Body of pancreas (tissue), 2 donors: Measurements from ENCODE around the genes RMI1 and SLC28A3.

DNA sequence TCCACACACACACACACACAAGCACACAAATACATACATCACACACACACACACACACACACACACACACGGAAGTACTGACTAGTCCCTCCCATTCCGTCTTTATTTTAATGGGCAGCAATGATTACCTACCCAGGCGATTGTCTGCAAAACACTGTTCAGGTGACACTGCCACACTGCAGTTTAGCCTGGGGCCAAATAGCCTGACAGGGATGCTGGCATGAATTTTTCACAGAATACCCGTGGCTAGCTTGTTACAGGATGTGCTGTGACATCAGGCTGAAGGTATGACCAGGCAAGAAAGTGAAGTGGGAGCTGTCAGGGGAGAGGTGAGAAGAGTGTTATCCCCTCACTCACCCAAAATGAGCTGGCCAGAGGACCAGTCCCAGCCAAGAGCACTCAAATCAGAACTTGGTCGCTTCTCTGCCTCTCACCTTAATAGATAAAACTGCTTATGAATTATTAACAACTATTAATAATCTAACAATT lies 86.8 kb downstream of the FRMD3 start:
- PRO-cap: no peak
- RAMPAGE, long total RNA, 2 experiments: no peak in any of the 2 experiments

DNA sequence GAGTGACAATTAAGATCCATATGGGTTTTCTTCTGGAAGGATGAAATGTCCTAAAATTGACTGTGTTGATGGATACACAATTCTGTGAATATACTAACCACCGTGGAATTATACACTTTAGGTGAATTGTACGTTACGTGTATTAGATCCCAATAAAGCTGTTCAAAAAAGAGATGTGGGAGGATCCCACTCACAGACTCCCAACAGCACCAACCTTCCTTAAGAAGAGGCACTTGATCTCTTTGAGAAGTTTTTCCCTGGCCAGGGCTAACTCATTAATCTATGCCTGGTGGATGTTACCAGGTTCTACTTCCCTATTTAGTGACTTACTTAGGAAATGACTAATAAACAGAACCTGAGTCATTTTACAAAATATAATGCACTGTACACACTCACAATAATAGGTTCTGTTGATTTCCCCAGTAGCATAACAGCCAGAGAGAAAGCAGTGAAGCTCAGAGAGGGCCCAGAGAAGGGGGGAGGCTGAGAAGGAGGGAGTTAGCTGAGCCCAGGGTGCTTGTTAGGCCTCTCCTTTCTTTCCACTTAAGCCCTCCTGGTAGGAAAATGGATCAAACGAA lies 27.2 kb downstream of the FRMD3 start:
- PRO-cap: no peak
- RAMPAGE, long total RNA, 2 experiments: no peak in any of the 2 experiments

DNA sequence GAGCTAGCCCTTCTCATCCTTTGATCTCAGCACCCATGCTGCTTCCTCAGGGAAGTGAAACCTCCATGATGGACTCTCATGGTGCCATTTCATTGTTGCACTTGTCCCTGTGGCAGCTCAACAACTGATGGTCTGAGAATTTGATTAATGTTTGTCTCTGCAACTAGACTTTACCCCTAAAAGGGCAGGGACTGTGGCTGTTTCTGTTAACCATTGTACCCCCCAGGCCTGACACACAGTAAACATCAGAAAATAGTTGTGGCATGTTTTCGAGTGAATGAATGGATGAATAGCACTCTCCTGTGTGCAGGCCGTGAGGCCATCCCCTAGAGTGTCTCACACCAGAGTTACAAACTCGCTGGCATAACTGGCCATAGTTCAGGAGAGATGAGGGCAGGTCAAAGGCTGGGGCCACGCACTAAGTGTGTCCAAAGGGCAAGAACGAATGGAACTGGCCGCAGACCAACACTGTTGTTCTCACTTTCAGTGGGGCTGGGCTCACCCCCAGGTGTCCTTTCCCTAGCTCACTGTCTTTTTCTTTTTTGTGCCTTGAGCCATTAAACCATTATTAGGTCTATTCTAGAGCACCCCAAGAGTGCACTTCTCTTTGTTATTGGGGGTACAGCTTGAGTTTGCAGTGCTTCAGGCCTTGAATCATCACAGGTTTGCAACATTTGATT lies 6.8 kb downstream of the IDNK start:
- PRO-cap: no peak
- RAMPAGE, long total RNA, 2 experiments: no peak in any of the 2 experiments

DNA sequence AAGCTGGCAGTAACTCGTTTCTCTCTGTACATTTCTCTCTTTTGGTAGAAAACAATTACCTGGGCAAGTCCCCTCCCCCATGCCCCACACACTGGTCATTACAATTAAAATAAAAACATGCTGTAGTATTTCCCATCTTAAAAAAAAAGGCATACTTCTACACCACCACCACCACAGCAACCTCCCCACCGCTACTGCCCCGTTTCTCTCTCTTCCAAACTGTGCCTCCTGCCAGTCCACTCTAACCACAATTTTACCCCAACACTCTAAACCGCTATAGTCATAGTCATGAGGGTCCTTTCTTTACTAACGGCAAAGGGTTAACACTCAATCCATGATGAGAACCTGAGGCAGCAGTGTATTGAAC lies 33.9 kb downstream of the IDNK start:
- PRO-cap: no peak
- RAMPAGE, long total RNA, 2 experiments: no peak in any of the 2 experiments

DNA sequence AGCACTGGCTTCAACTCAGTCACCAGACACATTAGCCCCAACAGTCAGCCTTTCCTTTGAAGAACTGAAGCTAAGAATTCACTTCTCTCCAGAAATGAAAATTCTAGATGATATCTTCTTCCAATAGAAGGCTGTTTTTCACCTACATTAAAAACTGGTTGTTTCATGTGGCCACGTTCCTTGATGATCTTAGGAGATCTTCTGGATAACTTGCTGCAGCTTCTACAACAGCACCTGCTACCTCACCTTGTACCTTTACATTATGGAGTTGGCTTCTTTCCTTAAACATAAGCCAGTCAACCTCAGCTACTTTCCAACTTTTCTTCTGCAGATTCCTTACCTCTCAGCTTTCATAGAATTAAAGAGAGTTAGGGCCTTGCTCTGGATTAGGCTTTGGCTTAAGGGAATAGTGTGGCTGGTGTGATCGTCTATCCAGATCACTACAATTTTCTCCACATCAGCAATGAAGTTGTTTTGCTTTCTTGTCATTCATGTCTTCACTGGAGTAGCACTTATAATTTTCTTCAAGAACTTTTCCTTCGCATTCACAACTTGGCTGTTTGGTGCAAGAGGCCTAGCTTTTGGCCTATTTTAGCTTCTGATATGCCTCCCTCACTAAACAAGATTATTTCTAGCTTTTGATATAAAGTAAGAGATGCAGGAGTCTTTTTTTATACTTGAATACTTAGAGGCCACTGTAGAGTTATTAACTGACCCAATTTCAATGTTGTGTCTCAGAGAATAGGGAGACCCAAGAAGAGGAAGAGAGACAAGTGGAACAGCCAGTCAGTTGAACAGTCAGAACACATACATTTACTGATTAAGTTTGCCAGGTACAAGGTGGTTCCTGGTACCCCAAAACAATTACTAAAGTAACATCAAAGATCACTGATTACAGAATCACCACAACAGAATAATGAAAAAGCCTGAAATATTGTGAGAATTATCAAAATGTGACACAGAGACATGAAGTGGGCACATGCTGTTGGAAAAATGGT lies 35.7 kb downstream of the UBQLN1 start:
- PRO-cap: no peak
- RAMPAGE, long total RNA, 2 experiments: no peak in any of the 2 experiments

GRCh38 chr9:83737777-83738101 lies 30.0 kb upstream of the UBQLN1 start:
- PRO-cap: unidirectional peak, minus-strand start at chr9:83737875
- RAMPAGE, long total RNA, 2 experiments: no peak in any of the 2 experiments

- PRO-cap: bidirectional peak, plus-strand start at chr9:83980729, minus-strand start at chr9:83980615; bidirectional peak, plus-strand start at chr9:83981117, minus-strand start at chr9:83981056; unidirectional peak, minus-strand start at chr9:83981503; unidirectional peak, minus-strand start at chr9:83981588
- RAMPAGE, long total RNA, 2 experiments: start-site peak on the plus strand in 1 of 2 experiments, at chr9:83980726-83980754 at its widest, 22 reads per replicate
Observed at GRCh38 chr9:83980661-83981909, at the start of gene RMI1. TSS of gene RMI1 (plus strand) at chr9:83980805.

GRCh38 chr9:84340505-84341082 lies at the start of gene SLC28A3:
TSS of gene SLC28A3 (minus strand) at chr9:84340758.
- PRO-cap: unidirectional peak, minus-strand start at chr9:84340658; unidirectional peak, minus-strand start at chr9:84340758
- RAMPAGE, long total RNA, 2 experiments: start-site peak on the minus strand in 2 of 2 experiments, at chr9:84340657-84340761 at its widest, 24 to 56 reads per replicate

DNA sequence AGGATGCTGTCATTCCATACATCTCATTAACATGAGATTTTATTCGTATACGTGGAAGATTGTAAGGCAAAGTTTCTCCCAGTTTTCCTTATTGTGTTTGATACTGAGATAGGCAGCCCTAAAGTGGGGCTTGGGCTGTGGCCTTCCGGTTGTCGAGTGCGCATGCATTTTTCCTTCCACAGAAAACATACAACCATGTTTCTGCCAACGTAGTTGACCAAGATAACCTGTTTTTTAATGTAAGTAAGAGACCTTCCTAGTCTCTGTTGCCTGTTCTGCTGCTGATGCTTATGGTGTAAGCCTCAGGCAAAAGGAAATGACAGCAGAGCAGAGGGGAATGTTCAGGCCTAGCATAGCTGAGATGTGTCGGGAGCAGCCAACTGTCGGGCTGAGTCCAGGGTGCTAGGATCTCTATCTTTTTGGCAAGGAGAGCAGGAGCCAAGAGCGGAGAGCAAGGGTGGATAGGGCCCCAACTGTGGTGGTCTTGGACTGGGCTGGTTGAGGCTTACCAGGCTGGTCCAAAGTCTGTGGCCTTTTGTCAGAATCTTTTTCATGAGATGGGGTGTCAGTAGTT lies 2.5 kb downstream of the NTRK2 start:
- PRO-cap: no peak
- RAMPAGE, long total RNA, 2 experiments: no peak in any of the 2 experiments

- PRO-cap: bidirectional peak, plus-strand start at chr9:85941197, minus-strand start at chr9:85940833
- RAMPAGE, long total RNA, 2 experiments: no peak in any of the 2 experiments
Observed at GRCh38 chr9:85940673-85940976, 321 bp upstream of the NAA35 start.

DNA sequence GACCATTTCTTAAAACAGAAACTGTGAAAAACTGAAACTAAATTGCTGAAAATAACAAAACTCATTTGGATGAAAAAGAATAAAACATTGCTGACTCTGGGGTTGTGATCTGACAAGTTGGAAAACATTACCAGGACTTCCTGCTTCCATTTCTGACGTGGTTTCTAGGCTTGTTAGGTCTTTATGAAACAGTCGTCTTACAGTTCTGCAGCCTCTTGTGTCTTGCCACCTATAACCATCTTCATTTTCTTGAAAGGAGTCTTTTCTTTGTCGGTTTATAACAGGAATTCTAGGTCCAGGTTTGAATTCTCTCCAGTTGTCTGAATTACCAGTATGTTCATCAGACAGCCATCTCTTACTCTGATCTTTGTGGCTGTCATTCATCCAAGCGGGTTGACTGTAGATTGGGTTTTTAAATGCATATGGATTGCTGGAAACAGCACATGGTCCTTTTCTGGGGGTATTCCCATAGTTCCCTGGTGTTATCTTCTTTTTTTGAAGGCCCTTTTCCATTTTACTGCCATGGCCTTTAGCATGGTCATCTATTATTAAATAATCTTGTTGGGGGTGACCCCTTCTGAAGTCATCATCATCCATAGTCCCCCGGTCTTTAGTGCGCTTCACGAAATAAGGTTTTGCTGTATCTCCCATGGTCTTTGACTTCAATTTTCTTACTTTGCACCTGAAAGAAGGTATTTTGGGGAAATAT lies 1.5 kb downstream of the TUT7 start:
- PRO-cap: no peak
- RAMPAGE, long total RNA, 2 experiments: no peak in any of the 2 experiments

DNA sequence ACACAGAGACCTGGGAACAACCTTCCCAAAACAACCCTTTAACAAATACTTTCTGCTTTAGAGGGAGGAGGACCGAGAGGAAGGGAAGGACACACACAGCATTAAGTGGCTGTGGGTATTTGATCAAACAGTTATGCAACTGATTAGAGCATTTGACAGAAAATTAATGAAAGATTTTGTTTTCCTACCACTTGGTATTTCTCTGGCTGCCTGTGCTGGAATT lies 153.2 kb upstream of the TUT7 start:
- PRO-cap: no peak
- RAMPAGE, long total RNA, 2 experiments: no peak in any of the 2 experiments

- PRO-cap: no peak
- RAMPAGE, long total RNA, 2 experiments: no peak in any of the 2 experiments
Observed at GRCh38 chr9:86707959-86708563, 239.2 kb downstream of the GAS1 start.

DNA sequence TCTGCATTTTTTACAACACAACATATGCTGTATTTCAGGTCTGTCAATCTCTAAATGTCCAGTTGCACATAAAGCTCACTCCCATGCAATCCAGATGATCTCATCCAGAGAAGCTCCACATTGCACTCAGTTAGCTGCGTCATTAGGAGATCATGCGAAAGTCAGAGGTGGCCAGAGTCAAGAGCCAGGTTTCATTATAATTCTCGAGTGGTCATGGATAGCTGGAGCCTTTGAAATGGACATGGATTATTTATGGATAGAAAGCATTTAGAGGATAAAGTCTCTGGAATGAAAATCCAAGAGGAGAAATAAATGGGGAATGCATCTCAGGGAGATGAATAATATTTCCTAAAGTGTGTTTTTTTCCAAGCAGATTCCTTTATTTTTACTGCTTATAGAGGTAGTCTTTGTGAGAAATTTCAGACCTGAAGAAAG lies 232.2 kb downstream of the GAS1 start:
- PRO-cap: no peak
- RAMPAGE, long total RNA, 2 experiments: no peak in any of the 2 experiments

- PRO-cap: no peak
- RAMPAGE, long total RNA, 2 experiments: no peak in any of the 2 experiments
Observed at GRCh38 chr9:86750888-86751221, 196.5 kb downstream of the GAS1 start.

- PRO-cap: bidirectional peak, plus-strand start at chr9:86947956, minus-strand start at chr9:86947679
- RAMPAGE, long total RNA, 2 experiments: no peak in any of the 2 experiments
Observed at GRCh38 chr9:86947799-86948253, 520 bp upstream of the GAS1 start.

DNA sequence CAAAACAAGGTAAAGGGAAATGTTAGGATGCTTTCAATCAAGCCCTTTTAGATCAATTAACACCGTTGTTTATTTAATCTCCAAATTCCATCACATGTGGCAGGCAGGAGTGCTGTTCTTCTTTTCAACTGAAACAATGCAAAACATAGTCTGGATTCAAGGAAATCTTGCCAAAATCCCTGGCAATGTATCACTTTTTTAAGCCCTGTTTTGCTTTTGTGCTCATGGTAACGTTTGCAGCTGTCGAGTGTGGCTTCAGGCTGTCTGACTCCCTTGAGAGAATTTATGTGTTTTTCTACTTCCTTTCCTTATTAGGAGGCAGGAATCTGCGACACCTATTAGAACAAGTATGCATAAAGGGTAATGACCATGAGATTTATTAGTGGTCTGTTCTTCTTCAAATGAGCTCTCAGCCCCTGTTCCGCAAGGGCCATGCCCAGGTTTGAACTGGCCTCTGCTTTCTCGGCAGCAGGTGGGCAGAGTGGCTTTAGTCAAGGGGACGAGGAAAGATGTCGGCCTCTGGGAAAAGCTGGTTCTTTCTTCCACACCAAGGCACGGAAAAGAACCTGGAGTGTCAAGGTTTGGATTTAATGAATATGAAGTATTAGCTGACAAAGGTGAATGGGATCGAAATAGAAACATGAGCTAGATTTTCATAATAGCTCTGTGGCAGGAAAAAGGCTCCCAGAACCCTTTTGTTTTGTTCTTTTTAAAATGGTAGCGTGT lies 86.9 kb upstream of the GAS1 start:
- PRO-cap: no peak
- RAMPAGE, long total RNA, 2 experiments: no peak in any of the 2 experiments

DNA sequence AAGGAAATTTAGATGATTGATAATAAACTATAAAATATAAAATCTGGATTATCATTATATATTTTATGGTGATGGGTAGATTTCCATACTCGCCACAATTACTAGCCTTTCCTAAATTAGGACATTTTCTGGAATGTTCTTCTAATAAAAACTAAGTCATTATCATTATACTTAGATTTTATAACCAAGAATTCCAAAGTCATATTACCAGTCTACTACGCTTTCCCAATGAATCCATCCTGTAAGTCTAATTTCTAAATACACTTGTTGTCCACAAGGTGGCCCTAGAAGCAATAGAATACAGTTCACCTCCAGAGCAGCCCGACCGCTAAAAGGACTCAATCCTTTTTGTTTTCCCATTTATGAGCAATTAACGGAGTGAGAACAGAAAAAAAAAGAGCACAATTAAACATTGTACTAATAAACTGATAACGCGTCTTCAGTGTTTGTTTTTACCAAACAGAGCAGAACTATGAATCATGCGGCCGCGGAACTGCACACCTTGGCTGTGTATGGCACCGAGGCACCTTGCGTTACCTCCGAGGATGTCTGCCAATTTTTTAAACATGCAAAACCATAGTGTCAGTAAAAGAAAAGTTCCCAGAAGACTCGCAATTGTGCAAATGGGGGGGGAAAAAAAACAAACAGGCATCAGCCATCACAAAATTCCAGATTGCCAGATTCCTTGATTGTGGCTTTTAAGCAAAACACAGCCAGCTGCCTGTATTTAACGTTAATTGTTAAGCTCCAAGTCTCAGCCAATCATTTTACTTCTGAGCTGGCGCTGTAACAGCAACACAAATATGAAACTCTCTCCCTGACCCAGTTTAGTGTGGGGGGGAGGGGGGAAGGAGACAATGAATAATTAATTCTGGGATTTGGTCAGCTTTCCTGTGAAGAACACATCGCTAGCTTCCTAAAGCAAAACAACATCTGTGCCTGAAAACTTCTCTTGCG lies 160.6 kb upstream of the DAPK1 start:
- PRO-cap: no peak
- RAMPAGE, long total RNA, 2 experiments: no peak in any of the 2 experiments

GRCh38 chr9:87373894-87374535 lies 123.7 kb upstream of the DAPK1 start:
- PRO-cap: no peak
- RAMPAGE, long total RNA, 2 experiments: no peak in any of the 2 experiments

GRCh38 chr9:88075834-88076503 lies 62.3 kb downstream of the SPATA31C2 start:
- PRO-cap: unidirectional peak, plus-strand start at chr9:88076180; bidirectional peak, plus-strand start at chr9:88076334, minus-strand start at chr9:88076275
- RAMPAGE, long total RNA, 2 experiments: no peak in any of the 2 experiments